Vermiform appendix (tissue), 1 donor: ENCODE measurements around a stretch of chr9.

DNA sequence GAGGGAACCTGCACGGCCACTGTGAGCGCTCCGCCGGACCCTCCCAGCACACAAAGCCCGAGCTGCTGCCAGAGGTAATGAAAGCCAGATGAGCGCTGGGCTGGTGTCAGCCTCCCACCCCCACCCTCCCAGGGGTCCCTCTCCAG, 1.6 kb downstream of the RALGDS start:
- PRO-cap: no peak

- PRO-cap: no peak
Measured at GRCh38 chr9:133122978-133123817, 2.2 kb upstream of the RALGDS start.

- PRO-cap: no peak
Measured at GRCh38 chr9:133266931-133267581, 58.0 kb upstream of the OBP2B start.

DNA sequence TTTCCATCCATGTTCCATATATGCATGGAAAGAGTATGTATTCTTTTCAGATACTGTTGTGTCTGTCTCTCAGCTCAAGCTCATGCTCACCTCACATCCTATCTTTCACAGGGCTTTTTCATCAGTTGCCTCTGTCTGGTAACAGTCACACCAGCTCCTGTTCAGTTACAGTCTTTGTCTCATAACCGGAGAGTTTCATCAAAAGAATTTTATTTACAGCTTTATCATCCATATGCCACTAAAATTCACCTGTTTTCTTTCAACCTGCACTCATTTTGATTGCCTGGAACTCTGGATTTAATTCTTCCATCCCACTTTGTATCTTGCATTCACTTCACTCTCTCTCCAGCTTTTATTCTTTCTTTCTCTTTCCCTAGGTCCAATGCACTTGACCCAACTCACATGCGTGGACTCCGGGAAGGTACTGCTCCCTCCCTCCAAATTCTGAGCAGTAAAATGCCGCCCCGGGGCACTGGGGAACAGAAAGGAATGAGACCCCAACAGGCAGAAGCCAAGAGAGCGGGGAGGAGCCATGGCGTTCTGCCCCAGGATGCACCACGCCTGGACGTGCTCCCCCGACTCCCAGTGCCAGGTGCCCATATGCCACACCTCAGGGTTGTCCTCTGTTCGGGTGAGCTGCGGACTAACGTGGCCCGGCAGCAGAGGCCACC, 5.0 kb downstream of the SURF6 start:
- PRO-cap: no peak

GRCh38 chr9:133348515-133349253, 666 bp downstream of the RPL7A start:
- PRO-cap: no peak

DNA sequence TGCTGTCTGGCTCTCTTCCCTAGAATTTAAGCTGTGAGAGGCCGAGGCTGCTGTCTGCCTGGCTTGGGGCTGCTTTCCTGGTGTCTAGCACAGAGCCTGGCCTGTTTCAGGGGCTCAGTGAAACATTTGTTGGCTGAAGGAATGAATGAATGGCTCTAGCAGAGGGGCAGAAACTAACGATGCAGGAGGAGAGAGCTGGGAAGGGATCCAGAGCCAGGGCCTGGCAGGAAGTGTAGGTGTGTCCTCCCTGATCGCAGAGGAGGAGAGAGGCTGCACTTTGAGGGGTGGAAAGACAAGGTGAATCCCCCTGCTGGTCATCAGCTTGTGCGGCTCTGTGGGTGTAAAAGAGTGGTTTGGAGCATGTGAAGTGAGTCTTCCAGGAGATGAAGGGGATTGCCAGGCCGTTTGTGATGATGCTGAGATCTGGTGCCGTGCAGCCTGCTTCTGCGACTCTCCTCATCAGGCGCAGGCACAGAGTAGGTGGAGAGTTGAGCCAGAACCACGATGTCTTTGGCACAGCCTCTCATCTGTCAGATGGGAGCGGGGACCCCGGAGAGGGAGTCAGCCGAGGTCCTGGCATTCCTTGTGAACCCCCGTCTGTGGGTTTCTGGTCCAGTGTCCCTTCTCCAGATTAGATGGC, 544 bp upstream of the ADAMTS13 start:
- PRO-cap: no peak

- PRO-cap: no peak
Measured at GRCh38 chr9:133427766-133428154, 5.6 kb downstream of the ADAMTS13 start.

GRCh38 chr9:133506747-133507235, 18.0 kb downstream of the MYMK start:
- PRO-cap: no peak

DNA sequence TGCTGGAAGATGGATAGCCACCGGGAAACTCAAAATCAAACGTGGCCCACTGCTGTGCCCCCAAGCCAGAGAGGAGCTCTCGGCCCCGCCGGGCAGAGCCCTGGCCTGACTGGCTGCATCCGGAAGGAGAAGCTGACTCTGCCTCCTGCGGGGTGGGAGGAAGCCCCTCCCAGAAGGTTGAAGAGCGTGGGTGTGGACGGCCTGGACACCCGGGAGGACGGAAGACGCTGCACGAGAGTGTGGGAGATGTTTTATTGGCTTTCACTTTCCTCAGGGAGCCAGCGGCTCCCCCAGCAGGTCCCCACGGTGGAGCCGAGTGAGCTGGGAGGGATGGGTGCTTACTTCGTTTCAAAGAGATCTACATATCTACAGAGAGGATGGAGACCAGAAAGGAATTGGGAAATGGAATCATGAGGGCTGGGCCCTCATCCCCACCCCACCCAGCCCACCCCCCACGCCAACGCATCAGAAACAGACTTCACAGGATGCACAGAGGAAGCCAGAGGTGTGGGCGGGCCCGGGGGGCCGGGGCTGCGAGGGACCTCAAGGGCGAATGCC, 32.3 kb downstream of the FAM163B start:
- PRO-cap: no peak

DNA sequence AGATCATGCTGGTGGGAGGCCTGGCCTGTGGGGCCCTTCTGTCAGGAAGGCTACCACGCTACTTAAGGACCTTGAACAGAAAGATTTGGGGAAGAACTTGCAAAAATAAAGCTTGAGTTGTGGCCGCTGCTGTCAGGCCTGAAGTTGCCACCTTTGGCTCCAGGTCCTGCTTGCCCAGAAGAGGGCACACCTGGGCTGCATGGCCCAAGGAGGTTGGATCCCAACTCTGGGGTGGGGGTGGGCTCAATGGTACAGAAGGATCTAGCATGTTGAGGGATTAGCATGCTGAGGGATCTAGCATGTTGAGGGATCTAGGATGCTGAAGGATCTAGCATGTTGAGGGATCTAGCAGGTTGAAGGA, 20.9 kb downstream of the FAM163B start:
- PRO-cap: no peak

GRCh38 chr9:133602131-133602680, 7.0 kb downstream of the FAM163B start:
- PRO-cap: no peak

DNA sequence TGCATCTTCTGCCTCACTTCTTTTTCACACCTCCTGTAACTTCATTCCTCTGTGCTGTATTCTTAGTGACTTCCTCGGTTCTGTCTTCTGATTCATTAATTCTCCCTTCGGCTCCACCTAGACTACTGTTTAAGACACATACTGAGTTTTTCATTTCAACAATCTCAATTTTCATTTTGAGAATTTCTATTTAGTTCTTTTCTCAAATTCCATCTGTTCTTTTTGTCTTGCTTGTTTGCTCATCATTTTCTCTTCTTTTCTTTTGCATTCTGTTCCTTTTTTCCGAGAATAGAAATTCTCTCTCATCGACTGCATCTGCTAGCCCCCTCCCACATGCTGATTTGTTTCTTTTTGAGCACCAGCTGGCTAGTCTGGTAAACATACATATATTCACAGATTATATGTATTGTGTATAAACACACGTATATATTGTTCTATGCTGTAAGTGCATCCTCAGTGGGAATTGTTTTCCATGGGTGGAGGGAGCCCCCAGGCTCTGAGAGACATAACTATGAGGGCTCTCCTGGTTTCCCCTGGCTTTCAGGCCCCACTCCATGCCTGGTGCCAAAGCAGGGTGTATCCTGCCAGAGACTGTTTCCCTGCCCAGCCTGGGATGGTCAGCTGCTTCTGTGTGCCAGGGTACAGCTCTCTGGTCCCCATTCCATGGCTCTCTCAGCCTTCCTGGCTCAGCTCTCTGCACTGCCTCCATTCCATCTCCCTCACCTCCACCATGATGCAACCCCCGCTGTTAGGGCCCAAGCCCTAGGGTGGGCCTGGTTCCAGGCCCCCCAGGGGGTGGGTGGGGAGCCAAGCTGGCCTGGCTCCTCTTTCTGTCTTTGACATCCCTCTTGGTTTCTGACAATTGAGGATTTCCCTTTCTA, 126.5 kb downstream of the VAV2 start:
- PRO-cap: no peak

GRCh38 chr9:133892015-133892448, 100.1 kb downstream of the VAV2 start:
- PRO-cap: no peak

DNA sequence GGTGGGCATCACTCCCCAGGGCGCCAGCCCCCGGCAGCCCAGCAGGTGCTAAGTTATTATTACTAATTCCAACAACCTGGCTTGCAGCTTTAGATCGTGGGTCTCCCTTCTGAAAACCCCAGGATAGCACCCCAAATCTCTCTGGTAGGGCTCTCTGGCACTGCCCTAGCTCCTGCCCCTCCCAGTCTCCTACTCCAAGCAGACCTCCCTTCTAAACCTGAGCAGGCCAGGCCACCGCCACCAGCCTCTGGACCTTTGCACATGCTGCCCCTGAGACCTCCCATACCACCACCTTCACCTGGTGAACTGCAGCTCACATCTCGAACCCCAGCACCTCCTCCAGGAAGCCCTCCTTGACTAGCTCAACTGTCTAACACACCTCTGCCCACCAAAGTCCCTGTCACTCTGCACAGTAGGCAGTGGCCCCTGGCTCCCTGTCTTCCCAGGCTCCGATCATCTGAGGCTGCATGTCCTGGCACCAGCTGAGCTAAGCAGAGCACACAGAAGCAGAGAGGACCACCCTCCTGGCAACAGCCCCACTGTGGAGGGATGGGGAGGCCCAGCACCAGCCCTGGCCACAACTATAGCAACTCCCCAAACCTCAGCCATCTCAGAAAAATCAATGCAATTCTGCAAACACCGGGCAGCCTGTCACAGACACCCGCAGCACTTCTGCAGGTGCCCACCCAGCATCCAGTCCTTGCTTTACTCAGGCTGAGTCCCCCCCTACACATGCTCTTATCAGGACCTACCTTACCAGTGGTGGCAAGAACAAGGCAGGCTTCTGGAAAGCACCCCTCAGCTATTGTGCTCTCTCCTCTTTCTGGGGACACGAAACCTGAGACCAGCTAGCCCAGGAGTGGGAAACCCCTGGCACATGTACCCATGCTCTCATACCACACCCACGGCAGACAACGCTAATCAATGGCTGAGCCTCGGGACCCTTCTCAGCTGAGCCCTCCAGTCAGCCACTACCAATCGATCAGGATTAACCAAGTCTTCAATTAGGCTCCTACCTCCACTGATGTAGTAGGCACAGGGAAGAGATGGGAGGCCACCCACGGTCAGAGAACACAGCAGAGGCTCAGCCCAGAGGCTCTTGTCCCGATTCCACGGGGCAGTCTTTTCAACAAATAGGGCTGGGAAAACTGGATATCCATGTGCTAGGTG, 65.4 kb downstream of the VAV2 start:
- PRO-cap: unidirectional peak, minus-strand start at position 944 of the sequence

DNA sequence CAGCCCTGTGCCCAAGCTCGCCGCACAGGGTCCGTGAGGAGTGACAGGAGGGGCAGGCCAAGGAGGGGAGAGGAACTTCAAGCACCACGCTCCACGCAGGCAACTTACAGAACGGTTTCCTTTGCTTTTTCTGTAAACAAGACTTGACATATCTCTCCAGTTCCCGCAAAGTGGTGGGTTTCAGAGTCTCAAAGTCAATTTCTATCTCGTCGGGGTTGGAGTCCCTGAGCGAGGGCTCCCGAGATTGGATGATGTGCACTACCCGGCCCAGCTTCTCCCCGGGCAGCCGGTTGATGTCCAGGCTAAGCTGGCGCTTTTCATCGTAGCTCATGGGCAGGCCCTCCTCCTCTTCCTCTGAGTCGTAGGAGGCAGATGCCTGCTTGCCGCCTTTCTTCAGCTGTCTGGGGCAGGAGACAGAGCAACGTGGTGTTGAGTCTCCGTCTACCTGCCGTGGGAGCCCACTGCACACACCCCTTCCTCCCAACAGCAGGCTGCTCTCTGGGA, 10.7 kb downstream of the BRD3OS start:
- PRO-cap: no peak

DNA sequence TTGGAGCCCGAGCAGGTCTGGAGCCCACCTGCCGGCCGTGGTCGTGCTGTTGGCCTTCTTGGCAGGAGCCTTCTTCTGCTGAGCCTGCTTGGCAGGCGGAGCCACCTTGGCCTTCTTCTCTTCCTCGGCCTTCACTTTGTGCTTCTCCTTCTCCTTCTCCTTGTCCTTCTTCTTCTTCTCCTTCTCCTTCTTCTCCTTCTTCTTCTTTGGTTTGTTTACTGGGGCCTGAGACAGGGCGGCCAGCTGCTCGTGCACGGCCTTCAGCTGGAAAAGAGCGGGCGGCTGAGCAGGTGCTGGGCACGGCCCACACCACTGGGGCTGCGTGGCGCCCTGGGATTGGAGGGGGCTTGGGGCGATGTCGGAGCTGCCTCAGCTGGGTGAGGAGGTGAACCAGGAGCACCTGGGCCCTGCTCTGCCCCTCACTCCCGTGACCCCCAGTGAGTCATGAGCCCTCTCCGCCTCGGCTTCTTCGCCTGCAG, 14.8 kb downstream of the BRD3OS start:
- PRO-cap: no peak

DNA sequence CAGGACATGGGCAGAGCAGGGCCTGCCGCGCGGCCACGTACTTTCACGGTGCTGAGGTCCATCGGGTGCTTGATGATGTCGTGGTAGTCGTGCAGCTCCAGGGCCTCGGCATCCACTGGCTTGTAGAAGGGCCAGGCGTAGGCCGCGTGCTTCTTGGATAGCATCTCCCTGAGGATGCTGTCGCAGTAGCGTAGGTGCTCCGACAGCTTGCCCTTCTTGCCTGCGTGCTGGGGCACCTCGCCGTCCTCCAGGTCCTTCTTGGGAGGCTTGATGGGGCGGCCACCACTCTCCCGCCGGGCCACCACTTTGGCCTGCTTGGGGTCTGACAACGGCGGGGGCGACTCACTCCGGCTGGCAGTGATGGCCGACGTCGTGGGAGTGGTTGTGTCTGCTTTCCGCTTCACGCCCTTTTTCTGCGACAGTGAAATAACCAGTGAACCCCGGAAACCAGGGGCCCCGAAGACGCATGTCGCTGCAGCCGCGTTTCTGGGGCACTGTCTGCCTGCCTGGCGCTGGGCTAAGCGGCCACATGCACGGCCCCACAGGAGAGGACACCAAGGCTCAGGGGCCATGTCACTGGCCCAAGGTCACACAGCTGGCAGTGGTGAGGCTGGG, 19.7 kb downstream of the BRD3 start:
- PRO-cap: no peak

GRCh38 chr9:134051372-134051743, 16.5 kb downstream of the BRD3 start:
- PRO-cap: no peak

GRCh38 chr9:134136348-134136661, 423 bp downstream of the WDR5 start:
- PRO-cap: no peak

GRCh38 chr9:134164450-134165494, 28.9 kb downstream of the WDR5 start:
- PRO-cap: unidirectional peak, plus-strand start at chr9:134164983; unidirectional peak, plus-strand start at chr9:134165033